Placental epithelial cell (primary cell): ENCODE results near the gene ENTREP1.

DNA sequence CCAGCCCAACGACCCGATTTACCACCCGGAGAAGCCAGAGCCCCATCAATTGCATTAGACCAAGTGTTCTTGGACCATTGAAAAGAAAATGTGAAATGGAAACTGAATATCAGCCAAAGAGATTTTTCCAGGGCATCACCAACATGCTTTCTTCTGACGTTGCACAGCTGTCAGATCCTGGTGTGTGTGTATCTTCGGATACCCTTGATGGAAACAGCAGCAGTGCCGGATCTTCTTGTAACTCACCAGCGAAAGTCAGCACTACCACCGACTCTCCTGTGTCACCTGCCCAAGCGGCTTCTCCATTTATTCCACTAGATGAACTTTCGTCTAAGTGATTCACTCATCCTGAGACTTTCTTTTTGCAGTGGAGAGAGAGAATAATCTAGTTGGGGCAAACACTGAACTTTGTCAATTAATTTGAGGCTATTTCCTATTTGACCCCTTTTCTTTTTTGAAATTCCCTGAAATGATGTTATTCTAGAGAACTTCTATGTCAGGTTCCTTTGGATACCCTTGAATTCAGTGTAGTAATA lies 894 bp downstream of the PABIR1 start:
- CAGE, long polyA plus RNA: no peak

- CAGE, long polyA plus RNA: no peak
Observed at GRCh38 chr9:68802495-68803397, 22.9 kb downstream of the PABIR1 start.

GRCh38 chr9:68861403-68862005 lies 81.6 kb downstream of the PABIR1 start:
- CAGE, long polyA plus RNA: no peak

DNA sequence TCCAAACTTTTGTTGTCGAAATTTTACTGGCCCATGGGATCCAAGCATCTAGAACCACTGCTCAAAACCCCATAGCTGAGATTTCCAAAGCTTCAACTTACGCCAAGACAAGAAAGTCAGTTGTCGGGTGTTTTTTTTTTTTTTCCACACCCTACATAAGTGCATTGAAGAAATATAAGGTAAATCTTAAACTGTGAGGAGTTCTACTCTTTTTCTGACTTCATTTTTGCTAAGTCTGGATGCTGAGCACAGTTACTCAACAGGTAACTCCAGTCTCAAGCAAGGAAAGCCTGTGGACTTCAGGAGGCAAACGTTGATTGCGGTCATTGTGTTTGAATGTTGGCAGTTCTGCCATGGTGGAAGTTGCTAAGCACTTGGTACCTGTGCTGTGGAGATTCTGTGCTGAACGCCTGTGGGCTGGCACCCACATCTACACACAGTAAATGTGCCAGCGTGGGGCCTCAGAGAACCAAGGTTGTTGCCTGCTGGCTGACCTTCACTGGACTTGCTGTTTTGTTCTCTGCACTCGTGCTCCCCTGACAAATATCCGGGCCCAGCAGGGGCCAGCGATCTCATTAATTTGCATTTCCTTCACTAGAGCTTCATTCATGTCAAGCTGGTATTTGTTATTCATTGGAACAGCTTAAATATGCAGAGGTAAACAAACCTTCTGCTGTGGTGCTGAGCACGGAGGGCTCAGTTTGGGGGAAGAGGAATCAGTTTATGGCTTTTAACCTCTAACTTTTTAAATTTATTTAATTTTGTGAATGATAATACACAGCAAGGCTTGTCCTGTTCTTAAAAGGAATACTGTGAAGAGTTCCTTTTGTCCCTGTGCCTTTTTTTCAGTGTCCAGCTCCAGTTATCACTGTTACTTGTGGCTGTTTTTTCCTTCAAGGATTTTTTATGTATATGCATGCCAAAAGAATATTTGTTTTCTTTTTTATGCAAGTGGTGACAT lies 92.2 kb downstream of the PABIR1 start:
- CAGE, long polyA plus RNA: no peak

DNA sequence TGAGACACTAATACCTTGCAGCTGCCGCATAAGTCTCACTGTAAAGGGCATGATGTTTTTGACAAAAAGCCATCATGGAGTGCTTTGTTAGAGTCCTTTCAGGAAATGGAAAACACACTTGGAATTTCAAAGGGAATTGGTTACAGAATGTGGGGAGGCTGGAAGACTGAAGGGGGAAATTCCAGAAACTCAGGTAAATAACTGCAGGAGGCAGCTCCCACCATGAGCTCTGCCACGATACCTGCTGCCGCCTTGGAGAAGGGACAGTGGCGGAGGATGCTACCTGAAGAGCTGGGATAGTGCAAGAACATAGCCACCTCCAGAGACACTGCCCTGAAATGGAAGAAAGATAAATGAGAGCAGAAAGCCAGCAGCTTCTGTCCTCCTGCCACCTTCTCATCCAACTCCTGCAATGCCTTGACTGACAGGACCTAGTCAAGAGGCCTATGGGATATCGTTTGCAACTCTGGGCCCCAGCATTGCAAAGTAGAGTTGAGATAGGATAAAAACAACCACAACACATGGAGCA lies 66.8 kb downstream of the PRKACG start:
- CAGE, long polyA plus RNA: no peak

DNA sequence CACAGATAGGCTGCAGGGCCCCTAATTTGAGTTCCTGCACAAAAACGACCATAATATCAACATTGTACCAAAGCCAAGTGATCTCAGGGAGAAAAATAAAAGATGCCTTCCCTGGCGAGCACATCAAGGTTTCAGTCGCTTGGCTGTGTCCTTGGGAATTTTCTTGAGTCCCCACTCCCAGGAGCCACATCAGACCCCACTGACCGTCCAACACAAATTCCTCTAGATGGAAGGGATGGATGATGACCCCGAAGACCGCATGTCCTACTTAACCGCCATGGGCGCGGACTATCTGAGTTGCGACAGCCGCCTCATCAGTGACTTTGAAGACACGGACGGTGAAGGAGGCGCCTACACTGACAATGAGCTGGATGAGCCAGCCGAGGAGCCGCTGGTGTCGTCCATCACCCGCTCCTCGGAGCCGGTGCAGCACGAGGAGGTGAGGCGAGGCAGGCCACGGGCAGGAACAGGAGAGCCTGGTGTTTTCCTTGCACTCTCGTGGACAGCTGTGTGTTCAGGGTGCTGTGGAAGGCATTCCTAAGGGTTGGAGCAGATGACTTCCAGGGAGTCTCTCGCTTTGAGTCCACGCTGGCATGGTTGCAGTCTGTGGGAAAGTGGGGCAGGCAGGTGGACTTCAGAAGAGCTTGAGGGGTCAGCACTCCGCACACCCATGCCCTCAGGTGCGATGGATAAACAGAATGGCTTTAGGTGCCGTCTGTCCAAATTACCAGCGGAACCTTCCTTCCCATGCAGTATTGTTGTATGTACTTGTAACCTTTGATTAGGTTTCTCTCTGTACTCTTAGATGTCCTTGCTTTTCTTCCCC lies 73.9 kb downstream of the TJP2 start:
- CAGE, long polyA plus RNA: no peak

GRCh38 chr9:69324372-69325464 lies at the start of gene ENTREP1:
TSS of gene ENTREP1 (plus strand) at chr9:69325215.
- CAGE, long polyA plus RNA: no peak

DNA sequence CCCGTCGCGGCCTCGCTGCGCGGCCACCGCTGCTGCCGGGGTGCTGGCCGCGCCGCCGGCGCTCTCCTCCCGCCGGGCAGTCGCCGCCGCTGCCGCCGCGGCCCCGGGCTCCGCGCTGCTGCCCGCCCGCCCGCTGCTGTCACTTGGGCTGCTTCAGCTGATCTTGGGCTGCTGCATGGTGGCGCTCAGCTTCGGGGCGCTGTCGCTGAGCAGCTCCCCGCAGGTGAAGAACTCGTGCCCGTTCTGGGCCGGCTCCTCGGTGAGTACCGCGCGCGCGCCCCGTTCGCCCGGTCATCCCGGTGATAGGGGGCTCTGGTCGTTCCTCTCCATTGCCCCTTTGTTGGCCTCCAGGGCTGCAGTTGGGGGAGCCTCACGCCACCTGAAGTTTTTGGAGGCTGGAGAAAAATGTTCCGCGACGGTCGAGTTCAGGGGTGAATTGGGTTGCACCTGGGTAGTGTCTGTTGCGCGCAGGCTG lies 487 bp downstream of the ENTREP1 start:
- CAGE, long polyA plus RNA: no peak

GRCh38 chr9:69376617-69376958 lies 51.6 kb downstream of the ENTREP1 start:
- CAGE, long polyA plus RNA: no peak

- CAGE, long polyA plus RNA: no peak
Observed at GRCh38 chr9:69461119-69461652, 136.2 kb downstream of the ENTREP1 start.

DNA sequence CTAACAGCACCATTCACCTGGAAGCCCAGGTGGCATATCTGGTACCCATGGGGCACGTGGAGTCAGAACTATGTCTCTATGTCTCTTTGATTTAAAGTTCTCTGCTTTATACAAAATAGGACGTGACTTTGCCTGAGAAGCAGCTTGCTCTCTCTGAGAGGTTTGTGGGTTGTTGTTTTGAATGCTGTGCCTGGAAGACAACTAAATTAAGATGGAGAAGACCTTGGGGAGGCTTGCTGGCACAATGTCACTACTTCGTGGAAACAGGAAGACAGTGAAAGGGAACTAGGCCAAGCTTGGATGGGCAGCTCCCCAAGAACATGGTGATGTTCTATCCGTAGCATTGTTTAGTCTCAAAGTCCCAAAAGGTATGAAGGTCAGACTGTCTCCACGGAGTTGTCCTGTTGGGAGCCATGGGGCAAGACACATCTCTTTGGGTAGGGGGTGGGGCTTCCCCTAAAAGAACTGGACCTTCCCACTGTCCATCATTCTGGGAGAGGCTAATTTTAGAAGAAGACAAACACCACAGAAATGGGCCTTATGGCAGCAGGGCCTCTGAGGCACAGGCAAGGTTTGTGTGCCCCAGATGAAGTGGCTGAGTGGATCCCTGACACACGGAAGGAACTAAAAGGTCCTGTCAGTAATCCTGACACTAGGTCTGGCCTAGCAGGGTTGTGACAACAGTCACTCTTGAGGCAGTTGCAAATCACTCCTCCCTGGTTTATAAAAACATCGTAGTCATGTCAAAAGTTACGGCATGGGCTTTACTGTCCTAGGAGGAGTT lies 140.5 kb downstream of the ENTREP1 start:
- CAGE, long polyA plus RNA: no peak

- CAGE, long polyA plus RNA: no peak
Observed at GRCh38 chr9:69476115-69476517, 151.1 kb downstream of the ENTREP1 start.

GRCh38 chr9:69672799-69673585 lies 821 bp upstream of the APBA1 start:
- CAGE, long polyA plus RNA: no peak

DNA sequence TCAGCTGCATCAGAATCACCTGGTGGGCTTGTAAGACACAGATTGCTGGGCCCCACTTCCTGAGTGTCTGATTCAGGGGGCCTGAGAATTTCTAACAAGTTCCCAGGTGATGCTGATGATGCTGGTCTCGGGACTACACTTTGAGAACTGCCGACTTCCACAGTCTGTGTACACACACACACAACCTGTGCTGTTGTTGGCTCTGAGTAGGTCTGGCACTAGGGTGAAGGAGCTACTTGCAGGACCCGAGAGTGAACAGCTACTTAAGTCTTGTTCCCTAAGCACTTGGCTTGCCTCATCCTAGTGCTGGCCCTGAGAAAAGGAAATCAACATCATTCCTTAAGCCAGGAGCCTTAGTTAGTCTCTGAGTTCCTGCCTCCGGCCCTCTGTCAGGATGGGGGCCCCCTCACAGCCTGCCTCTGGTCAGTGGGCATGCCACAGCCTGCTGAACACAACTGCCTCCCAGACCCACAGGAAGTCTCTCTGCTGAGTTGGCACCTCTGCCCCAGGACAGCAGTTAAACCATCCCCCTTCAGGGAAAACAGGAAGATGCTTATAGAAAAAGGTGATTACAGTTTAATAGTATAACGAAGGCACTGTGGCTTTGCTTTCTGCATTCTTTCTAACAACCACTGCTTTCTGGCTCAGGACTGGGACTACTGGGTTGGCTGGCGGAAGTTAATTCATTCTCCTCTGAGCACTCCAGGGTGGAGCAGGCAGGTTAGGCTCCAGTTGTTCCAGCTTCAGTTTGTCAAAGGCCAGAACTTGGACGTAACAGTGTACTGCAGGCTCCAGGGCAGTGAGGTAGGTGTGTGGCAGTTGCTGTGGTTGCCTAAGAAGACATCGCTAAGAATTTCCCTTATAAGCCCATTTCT lies 2.7 kb downstream of the MAMDC2 start:
- CAGE, long polyA plus RNA: no peak

GRCh38 chr9:70259956-70260425 lies 1.2 kb downstream of the SMC5 start:
- CAGE, long polyA plus RNA: no peak

- CAGE, long polyA plus RNA: no peak
Observed at GRCh38 chr9:70318363-70318708, 59.6 kb downstream of the SMC5 start.

- CAGE, long polyA plus RNA: no peak
Observed at GRCh38 chr9:70408253-70409086, 6.0 kb downstream of the KLF9 start.

GRCh38 chr9:70411649-70412711 lies 2.5 kb downstream of the KLF9 start:
- CAGE, long polyA plus RNA: no peak

DNA sequence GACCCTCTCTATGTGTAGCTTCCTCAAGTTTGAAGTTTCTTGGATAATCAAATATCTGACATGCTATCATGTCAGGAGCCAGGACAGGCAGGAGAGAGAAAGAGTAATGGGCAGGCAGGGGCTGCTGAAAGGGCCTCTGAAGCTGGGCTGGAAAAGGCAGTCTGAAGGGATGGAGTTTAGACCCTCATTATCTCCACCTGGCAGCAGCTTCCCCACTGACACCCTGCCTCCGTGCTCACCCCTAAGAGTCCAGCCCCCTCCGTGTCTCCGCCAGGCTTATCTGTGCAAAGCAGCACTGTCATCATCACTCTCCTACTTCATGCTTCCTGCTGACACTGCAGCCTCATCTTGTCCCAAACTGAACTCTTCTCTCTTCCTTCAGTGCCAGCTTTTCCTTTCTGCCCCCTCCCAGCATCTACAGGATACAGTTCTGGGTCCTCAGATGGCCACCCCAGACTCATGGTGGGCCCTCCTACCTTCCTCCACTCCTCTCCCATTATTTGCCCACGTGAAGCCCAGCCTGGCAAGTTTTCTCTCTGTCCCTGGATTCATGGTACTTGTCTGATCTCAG lies 70.9 kb upstream of the KLF9 start:
- CAGE, long polyA plus RNA: no peak

GRCh38 chr9:70492866-70493490 lies 78.5 kb upstream of the KLF9 start:
- CAGE, long polyA plus RNA: no peak